Parotid gland (tissue), 1 donor: ENCODE measurements around the gene FAS.

DNA sequence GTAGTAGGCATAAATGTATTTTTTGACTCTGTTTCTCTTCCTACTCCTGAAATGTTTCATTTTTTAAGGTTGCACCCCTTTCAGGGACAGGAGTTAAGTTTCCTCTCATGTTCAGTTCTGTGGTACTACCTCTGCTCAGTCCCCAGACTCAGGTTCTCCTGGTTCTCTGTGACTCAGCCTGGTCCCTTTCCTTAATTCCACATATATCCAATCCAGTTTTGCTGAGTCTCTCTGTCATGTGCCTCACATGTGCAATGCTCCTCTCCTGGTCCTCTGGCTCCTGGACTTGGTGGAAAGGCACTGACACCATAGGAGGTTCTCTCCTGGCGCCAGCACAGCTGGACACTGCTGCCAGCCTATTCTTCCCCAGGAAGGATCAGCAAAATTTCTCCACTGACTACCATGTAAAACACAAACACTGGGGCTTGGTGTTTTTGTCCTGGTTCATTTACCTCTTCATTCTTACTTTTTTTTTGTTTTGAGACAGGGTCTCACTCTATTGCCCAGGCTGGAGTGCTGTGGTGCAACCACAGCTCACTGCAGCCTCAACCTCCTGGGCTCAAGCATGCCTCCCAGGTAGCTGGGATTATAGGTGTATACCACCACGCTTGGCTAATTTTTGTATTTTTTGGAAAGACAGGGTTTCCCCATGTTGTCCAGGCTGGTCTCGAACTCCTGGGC, 27.7 kb downstream of the GLUD1 start:
- PRO-cap = no peak

DNA sequence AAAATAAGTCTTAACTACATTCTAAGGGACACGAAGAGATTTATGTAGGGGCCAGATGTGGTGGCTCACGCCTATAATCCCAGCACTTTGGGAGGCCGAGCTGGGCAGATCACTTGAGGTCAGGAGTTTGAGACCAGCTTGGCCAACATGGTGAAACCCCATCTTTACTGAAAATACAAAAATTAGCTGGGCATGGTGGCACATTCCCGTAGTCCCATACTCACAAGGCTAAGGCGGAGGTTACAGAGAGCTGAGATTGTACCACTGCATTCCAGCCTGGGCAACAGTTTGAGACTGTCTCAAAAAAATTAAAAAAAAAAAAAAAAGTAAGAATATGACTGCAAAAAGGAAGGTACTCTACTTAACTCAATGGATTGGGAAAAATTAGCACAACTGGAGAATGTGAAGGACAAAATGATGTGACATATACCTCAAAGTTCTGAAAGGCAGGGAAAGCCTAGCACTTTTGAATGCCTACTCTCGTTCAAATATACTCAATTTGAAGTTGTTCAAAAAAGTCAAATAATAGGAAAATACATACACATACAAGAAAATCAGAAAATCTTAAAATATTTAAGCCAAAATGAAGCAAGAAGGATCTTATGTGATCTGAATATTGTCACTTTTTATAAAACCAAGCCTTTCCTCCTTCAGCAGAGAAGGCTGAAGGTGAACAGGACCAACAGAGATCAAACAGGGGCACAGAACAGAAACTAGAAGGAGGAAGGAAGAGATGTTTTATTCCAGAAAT, 11.6 kb downstream of the GLUD1 start:
- PRO-cap = no peak

GRCh38 chr10:87184421-87184995, 40.7 kb upstream of the NUTM2A start:
- PRO-cap = no peak

- PRO-cap = no peak
Observed at GRCh38 chr10:87211834-87212317, 13.4 kb upstream of the NUTM2A start.

- PRO-cap = no peak
Observed at GRCh38 chr10:87642273-87642619, 17.4 kb upstream of the PAPSS2 start.

DNA sequence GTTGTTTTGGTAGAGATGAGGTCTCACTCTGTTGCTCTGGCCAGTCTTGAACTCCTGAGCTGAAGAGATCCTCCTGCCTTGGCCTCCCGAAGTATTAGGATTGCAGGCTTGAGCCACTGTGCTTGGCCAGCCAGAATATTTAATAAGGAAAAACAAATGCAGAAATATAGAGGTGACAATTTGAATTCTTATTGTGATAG, 4.3 kb downstream of the PAPSS2 start:
- PRO-cap = no peak

- PRO-cap = no peak
Observed at GRCh38 chr10:87945295-87945985, 82.0 kb downstream of the PTEN start.

- PRO-cap = no peak
Observed at GRCh38 chr10:87951903-87952793, 88.7 kb downstream of the PTEN start.

DNA sequence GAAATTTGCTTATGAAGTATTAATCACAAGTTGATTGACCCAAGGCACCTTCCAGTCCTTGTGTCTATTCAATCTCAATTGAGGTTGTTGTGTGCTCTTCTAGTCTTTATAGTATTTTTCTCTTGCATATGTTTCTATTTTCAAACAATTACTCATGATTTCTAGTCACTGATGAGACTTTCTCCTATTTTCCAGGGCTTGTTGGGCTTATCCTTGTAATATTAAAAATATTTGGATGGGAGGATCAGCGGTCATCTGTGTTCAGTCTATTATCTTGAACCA, 154.3 kb downstream of the PTEN start:
- PRO-cap = no peak

- PRO-cap = no peak
Observed at GRCh38 chr10:88066896-88067332, 203.5 kb downstream of the PTEN start.

DNA sequence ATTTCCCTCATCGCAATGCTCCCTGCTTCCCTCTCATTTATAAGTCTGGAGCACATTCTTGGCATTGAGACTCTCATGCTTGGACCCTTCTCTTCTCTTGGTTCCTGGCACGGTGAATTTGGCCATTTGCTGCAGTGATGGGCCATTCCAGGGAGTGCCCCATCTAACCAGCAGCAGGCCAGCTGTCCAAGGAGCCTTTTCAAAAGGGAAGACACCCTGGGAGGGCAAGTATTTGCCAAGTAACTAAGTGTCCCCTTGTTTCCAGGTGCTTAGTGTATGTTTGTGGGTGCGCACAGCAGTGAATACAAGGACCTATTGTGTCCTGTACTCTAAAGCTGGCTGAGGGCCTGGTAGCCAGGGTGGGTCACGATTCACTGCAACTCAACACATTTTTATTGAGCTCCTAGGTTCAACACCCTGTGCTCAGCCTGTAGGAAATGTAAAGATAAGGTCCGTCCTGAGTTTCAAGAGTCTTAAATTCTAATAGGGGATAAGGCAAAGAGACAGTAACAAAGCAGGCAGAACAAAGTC, 348.8 kb downstream of the RNLS start:
- PRO-cap = no peak

GRCh38 chr10:88499549-88499901, 83.6 kb downstream of the RNLS start:
- PRO-cap = no peak

DNA sequence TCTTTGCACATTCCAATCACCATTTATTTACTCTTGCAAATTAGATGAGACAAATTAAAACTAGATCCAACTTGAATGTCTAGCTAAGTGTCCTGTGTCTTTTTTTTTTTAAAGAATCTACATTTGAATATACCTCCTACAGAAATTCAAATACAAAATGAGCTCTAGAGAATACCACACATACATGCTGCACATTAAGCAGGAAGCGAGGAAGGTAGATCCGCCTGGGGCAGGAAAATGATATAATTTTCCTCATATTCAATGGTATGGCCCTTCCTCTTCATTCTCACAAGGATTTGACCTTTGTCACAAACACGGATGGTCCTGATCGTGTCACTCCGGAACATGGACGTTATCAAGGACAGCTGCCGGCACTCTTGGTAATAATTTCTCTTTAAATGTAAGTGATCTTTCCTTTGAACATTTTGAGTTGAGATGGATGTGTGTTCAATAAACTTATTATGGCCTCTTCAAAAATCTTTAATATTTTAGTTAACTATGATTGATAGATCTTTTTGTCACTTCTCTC, 2.7 kb upstream of the LIPN start:
- PRO-cap = no peak

- PRO-cap = no peak
Observed at GRCh38 chr10:88825005-88825661, 22.6 kb downstream of the LIPM start.

GRCh38 chr10:88968220-88968856, 15.8 kb upstream of the ACTA2 start:
- PRO-cap = unidirectional peak, minus-strand start at chr10:88968631

- PRO-cap = no peak
Observed at GRCh38 chr10:88978918-88979649, 11.5 kb upstream of the FAS start.

- PRO-cap = bidirectional peak, plus-strand start at chr10:88990680, minus-strand start at chr10:88990522
Observed at GRCh38 chr10:88990411-88991078, at the start of gene FAS. Gene FAS, plus strand, starts transcription at chr10:88990798.

GRCh38 chr10:88991079-88991607, 545 bp downstream of the FAS start:
- PRO-cap = bidirectional peak, plus-strand start at chr10:88991431, minus-strand start at chr10:88991322

GRCh38 chr10:89001081-89002335, 10.9 kb downstream of the FAS start:
- PRO-cap = no peak

DNA sequence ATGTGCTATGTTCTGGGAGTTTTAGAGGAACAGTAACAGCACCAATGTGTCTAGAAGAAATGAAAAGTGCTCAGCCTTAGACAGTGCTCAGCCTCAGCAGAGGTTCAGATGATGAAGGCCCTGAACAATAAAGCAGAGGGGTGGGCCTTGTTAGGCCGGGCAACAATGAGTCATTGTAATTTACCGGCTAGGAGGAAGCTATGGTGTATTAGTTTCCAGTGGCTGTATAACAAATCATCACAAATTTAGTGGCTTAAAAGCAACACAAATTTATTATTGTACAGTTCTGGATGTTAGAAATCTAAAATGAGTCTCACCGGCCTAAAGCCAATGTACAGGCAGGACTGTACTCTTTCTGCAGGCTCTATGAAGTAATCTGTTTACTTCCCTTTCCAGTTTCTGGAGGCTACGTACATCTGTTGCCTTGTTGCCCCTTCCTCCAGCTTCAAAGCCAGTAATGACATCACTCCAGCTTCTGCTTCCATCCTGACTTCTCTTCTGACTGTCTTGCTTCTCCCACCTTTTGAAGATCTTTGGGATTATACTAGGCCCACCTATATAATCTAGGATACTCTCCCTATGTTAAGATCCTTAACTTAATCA, 84.5 kb downstream of the CH25H start:
- PRO-cap = no peak